Stomach (tissue), 7 donors: ENCODE measurements around a stretch of chr16.

DNA sequence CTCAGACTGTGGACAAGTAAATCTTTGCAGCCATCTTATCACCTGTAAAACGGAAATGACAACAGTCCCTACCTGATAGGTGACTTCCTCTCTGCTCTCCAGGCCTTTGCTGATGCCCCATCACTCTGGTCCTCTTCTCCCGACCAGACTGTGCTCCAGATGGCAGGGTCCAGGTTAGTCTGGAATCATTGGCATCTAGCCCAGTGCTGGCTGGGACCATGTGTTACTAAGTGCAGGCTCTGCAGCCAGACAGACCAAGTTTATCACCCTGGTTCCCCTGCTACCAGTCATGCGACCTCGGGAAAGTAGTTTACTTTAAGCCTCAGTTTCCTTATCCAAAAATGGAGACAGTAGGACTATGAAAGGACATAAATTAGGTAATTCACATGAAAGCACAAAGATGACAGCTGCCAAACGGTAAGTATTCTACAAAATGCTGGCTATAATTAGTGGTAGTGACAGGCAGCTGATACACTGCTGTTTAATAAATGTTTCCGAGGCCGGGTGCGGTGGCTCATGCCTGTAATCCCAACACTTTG is 1.7 kb upstream of the NUBP1 start:
- PRO-cap: no peak
- RAMPAGE, long total RNA, 5 experiments: no peak in any of the 5 experiments
- RRBS: no CpG with 5 or more reads among the region's 8 CpGs

- PRO-cap: no peak
- RAMPAGE, long total RNA, 5 experiments: no peak in any of the 5 experiments
- RRBS: no CpG with 5 or more reads among the region's 4 CpGs
Observed at GRCh38 chr16:10938865-10939454, 3.3 kb downstream of the DEXI start.

DNA sequence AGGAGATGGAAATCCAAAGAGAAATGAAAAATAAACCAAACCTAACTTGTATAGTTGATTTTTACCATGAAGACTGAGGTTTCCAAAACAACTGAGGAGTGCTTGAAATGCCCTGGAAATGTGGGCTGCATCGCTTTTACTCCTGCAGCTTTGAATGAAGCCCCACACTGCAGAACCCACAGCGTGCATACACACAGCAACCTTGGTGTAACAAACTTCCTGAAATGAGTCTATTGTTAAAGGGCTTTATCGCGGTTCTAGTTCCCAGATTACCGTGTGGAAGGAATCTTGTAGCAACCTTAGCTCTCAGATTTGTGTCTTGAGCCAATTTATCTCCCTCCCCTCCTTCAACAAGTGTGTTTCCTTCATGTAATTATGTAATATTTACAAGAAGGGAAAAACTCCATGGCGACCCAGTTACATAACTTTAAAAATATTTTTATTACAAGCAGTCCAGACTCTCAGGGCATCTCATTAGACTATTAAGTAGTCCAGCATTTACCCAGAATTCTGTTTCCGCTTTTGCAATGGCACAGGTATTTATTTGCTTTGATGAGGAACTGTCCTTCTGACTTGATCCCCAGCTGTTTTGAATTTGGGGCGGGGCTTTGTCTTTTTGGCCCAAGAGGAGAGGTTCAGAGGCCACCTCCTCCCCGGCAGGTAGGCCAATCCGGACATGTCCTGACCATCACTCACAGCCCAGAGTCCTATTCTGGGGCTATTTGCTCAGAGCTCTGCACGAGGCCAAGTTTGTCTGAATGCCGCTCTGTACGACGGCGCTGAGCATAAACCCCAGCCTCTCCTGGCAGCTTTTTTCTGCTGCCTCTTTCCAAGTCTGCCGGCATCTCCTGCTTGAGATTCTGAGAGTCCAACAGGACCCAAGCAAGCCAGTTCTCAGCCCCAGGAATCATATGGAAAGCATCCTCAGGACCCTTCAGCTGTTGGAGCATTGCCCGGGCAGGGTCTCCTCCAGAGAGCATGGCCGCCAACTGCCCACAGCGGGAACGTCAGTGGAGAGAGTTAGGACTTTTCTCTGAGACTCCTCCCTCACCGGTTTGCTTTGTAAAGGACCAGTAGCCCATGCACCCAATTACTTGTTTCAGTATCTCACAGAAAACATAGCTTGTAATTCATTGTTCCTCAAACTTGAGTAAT is 35.6 kb downstream of the CLEC16A start:
- PRO-cap: no peak
- RAMPAGE, long total RNA, 5 experiments: start-site peak on the plus strand in 1 of 5 experiments, centred at position 643 of the sequence, 9 reads per replicate
- RRBS: 53% methylated on average over 4 of the region's 21 CpGs

- PRO-cap: bidirectional peak, plus-strand start at chr16:11234262, minus-strand start at chr16:11234155
- RAMPAGE, long total RNA, 5 experiments: no peak in any of the 5 experiments
- RRBS: no CpG with 5 or more reads among the region's 3 CpGs
Observed at GRCh38 chr16:11233978-11234454, 22.0 kb downstream of the SOCS1 start.

DNA sequence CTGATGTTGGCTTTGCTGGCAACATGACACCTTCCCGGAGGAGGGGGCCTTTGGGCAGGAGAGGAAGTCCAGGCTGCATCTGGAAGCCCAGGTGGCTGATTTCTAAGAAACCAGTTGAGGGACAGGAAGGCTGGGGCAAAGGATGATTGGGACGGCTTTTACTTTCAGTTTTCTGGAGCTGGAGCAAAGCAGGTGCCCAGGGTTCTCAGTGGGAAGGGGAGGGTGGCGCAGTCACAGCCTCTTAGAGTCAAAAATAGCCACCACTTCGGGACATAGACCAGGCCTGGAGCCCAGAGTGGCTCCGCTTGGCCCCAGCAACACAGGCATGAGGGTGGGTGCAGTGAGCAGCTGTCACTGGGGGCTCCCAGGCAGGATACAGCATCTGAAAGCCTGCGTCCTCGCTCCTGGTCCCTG is 15.2 kb downstream of the SOCS1 start:
- PRO-cap: no peak
- RAMPAGE, long total RNA, 5 experiments: no peak in any of the 5 experiments
- RRBS: no CpG with 5 or more reads among the region's 7 CpGs

- PRO-cap: no peak
- RAMPAGE, long total RNA, 5 experiments: no peak in any of the 5 experiments
- RRBS: no CpG with 5 or more reads among the region's 7 CpGs
Observed at GRCh38 chr16:11311102-11311661, 30.1 kb upstream of the PRM1 start.

- PRO-cap: no peak
- RAMPAGE, long total RNA, 5 experiments: no peak in any of the 5 experiments
- RRBS: no CpG with 5 or more reads among the region's 7 CpGs
Observed at GRCh38 chr16:11313123-11313757, 32.0 kb upstream of the RMI2 start.

GRCh38 chr16:11333563-11334272 is 11.5 kb upstream of the RMI2 start:
- PRO-cap: no peak
- RAMPAGE, long total RNA, 5 experiments: no peak in any of the 5 experiments
- RRBS: no CpG with 5 or more reads among the region's 10 CpGs

DNA sequence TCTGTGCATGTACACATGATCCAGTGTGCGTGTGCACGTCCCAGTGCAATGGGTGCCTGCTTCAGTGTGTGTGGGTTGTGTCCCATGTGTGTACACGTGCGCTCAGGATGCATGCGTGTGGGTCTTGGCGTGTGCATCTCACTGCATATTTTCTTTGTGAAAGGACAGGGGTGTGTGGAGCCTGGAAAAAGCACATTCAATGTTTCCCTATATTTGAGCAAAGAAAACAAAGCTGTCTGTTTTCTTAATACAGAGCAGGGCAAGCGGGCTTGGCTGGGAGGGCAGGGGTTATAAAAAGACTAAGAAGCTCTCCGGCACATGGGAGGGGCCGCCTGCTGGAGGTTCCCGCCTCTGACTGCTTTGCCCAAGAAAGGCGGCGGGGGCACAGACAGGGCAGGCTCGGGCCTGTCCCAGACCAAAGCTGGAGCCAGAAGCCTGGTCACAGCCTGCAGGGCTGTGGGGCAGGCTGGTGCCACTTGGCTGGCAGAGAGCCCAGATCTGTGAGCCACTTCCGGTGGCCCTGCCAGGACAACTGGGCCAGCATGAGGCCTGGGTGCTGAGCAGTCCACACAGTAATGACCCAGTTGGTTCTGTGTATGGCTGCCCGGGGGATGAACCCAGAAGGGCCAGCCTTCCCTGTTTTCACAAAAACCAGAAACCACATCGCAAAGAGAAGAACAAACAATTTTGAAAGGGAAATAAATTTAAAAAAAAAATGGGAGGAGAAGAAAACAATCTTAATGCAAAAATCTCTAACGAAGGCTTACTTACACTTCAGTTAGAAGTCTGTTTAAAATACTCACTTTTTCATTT is 29.7 kb downstream of the ENSG00000188897 start:
- PRO-cap: no peak
- RAMPAGE, long total RNA, 5 experiments: no peak in any of the 5 experiments
- RRBS: 6% methylated on average over 2 of the region's 17 CpGs

- PRO-cap: no peak
- RAMPAGE, long total RNA, 5 experiments: no peak in any of the 5 experiments
- RRBS: no CpG with 5 or more reads among the region's 5 CpGs
Observed at GRCh38 chr16:11555806-11556270, 28.8 kb upstream of the ENSG00000188897 start.

- PRO-cap: no peak
- RAMPAGE, long total RNA, 5 experiments: no peak in any of the 5 experiments
- RRBS: no CpG with 5 or more reads among the region's 13 CpGs
Observed at GRCh38 chr16:11556594-11557703, 29.8 kb downstream of the LITAF start.

DNA sequence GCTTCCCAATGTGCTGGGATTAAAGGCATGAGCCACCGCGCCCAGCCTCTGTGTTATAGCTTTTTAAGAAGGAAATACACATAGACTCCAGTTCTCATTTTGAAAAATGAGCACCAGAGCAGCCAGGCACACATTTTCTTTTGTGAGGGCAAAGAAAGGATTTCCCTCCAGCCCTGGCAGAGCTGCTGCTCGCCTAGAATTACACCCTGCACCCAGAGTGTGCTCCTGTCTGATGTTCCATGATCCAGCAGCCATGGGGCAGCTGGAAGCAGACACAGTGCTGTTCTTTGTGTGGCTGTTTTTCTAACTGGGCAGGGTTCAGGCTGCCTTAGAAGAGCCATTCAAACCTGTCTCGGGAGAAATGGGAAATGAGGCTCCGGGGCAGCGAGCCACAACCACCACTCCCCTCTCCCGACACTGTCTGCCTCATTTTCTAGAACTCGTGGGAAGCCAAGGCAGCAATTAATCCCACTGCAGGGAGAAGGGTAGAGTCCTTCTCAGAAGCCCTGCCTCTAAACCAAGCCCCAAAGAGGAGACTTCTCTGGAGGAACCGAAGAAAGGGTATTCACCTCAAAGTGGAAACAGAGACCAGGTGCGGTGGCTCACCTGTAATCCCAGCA is 28.9 kb downstream of the LITAF start:
- PRO-cap: no peak
- RAMPAGE, long total RNA, 5 experiments: no peak in any of the 5 experiments
- RRBS: no CpG with 5 or more reads among the region's 10 CpGs

- PRO-cap: no peak
- RAMPAGE, long total RNA, 5 experiments: start-site peak on the minus strand in 1 of 5 experiments, at chr16:11562822-11562936 at its widest, 5 reads per replicate
- RRBS: no CpG with 5 or more reads among the region's 17 CpGs
Observed at GRCh38 chr16:11562601-11563368, 23.9 kb downstream of the LITAF start.

GRCh38 chr16:11567426-11567851 is 19.3 kb downstream of the LITAF start:
- PRO-cap: no peak
- RAMPAGE, long total RNA, 5 experiments: no peak in any of the 5 experiments
- RRBS: no CpG with 5 or more reads among the region's 8 CpGs

- PRO-cap: bidirectional peak, plus-strand start at chr16:11586661, minus-strand start at chr16:11586650
- RAMPAGE, long total RNA, 5 experiments: no peak in any of the 5 experiments
- RRBS: 1% methylated on average over 20 of the region's 29 CpGs
Observed at GRCh38 chr16:11586454-11586705, 339 bp downstream of the LITAF start.

GRCh38 chr16:11668585-11669532 is 604 bp downstream of the SNN start:
- PRO-cap: no peak
- RAMPAGE, long total RNA, 5 experiments: no peak in any of the 5 experiments
- RRBS: 2% methylated on average over 45 of the region's 107 CpGs

DNA sequence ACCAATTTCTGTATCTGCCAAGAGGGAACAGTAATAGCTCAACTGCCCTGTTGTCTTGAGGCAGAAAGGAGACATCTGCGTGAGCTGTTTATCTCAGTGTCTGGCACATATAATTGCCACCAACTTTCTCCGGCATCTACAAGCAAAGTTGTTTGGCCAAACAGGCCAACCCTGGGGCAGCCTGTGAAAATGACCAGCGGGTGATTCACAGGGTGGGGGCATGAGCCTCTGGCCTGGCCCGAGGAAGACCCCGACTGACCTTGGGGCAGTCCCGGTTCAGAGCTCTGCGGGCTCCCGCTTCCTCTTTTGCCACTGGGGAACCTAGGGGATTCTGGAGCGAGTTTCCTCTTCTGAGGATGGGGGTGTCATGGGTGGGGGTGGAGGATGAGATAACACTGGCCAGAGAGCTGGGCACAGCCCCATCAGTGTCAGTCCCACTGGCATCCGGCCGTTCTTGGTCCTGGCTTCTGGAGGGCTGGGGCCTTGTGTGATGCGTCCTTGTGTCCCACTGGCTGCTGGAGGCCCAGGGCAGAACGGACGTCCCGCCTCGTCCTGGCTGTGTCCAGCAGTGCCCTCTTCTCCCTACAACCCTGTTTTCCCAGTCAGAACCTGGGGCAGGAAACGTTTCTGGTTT is 1.4 kb downstream of the SNN start:
- PRO-cap: unidirectional peak, minus-strand start at position 456 of the sequence
- RAMPAGE, long total RNA, 5 experiments: no peak in any of the 5 experiments
- RRBS: no CpG with 5 or more reads among the region's 17 CpGs

GRCh38 chr16:11673812-11674487 is 5.7 kb downstream of the SNN start:
- PRO-cap: no peak
- RAMPAGE, long total RNA, 5 experiments: no peak in any of the 5 experiments
- RRBS: no CpG with 5 or more reads among the region's 22 CpGs

DNA sequence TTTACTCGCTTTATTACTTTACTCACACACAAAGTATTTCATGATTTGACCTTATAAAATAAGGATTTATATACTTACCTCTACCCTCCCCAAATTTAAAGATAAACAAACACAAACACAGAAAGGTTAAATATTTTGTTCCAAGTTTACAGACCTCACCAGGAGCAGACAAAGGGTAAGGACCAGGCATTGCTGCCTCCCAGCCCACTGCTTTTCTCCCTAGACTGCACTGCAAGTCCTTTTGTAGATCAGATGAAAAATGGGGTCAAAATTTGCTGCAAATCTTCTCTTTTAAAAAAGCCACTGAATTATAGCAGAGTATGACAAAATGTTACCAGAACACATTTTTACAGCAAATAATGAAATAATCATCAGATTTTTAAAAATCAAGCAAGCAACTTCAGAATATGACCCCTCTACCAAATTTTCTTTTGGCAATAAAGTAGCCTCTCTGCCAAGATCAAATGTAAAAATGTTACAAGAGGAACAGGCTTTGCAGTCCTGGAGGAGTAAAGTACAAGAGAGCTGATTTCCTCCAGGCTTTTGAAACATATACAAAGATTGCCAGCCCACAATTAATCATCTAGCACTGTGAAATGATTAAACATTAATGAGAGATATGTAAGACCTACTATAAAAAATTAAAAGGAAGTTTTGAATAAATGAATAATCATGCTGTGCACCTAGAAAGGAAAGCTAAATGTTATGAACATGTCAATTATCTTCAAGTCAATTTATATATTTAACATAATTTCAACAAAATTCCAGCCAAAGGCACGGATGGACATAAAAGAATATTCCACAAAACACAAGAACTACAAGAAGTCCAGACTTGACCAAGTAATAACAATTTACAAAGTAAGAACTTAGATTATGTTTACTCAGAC is 26.4 kb downstream of the TXNDC11 start:
- PRO-cap: no peak
- RAMPAGE, long total RNA, 5 experiments: start-site peak on the minus strand in 1 of 5 experiments, centred at position 391 of the sequence, 13 reads per replicate
- RRBS: no CpG with 5 or more reads among the region's 2 CpGs

DNA sequence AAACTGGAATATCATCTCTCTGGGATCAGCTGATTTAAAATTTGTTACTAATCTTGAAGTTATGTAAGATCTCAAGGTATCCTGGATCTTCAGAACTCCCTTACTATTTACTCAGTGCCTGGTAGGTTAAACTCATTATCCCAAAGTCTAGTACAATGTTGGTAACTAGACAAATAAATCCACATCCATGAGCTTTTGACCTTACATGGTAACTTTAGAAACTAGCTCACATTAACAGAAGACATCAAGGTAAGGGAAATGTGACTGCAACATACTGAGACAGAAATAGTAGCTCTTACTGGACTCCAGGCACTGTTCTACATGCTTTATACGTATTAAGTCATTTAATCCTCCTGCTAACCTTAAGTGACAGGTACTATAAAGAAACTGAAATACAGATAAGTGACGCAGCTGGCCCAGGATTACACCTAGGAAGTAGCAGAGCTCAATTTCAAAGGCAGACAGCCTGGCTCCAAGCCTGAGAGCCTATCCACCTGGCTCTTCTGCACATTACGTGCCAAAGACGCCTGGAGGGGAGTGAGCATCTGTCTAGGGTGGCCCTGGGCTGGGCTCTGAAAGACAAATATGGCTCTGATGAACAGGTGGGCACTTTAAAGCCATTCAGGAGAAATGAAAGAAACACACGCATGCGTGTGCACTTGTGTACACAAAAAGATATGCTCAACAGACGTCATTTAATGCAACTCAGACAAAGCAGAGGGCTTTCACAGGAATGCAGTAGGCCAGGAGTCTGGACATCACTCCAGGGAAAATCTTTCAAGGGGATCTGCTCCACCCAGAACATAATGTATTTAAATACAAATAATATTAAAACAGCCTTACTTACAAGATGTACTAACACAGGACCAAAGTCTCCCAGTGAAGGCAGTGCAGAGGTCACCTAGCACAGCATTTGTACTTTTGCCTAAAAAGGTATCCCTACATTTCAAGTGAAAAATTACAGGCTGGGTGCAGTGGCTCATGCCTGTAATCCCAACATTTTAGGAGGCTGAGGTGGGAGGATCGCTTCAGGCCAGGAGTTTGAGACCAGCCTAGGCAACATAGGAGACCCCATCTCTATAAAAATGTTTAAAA is 4.4 kb downstream of the ZC3H7A start:
- PRO-cap: no peak
- RAMPAGE, long total RNA, 5 experiments: no peak in any of the 5 experiments
- RRBS: no CpG with 5 or more reads among the region's 8 CpGs